Measurements from ENCODE around the genes SRY, RPS4Y1, TBL1Y and TSPY9.

DNA sequence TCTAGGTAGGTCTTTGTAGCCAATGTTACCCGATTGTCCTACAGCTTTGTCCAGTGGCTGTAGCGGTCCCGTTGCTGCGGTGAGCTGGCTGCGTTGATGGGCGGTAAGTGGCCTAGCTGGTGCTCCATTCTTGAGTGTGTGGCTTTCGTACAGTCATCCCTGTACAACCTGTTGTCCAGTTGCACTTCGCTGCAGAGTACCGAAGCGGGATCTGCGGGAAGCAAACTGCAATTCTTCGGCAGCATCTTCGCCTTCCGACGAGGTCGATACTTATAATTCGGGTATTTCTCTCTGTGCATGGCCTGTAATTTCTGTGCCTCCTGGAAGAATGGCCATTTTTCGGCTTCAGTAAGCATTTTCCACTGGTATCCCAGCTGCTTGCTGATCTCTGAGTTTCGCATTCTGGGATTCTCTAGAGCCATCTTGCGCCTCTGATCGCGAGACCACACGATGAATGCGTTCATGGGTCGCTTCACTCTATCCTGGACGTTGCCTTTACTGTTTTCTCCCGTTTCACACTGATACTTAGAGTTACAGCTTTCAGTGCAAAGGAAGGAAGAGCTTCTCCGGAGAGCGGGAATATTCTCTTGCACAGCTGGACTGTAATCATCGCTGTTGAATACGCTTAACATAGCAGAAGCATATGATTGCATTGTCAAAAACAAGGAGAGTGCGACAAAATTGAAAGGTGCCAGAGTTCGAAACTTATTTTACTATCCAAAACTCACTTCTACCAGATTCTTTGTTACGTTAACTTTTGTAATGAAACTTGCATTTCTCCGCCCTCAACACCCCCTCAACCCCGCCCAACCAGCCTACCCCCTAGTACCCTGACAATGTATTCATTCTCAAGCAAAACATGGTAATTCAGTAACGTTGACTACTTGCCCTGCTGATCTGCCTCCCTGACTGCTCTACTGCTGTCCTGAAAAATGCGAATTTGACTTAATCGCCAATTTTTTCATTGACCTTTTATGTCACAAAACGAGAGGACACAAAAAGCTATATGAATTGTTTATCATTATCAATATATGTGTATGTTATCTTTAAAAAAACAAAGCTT lies at the start of gene SRY:
TSS of gene SRY (minus strand) at position 732 of the 1,063 bp plus-strand sequence.
- PRO-cap = no peak
- RRBS, 2 experiments = no CpG with 5 or more reads among the region's 40 CpGs

- PRO-cap = no peak
- RRBS, 2 experiments = no CpG with 5 or more reads among the region's 33 CpGs
Observed at GRCh38 chrY:2841339-2842050, at the start of gene RPS4Y1. TSS of gene RPS4Y1 (plus strand) at chrY:2841602.

GRCh38 chrY:6909828-6910265 lies 650 bp upstream of the TBL1Y start:
- PRO-cap = no peak
- RRBS, 2 experiments = no CpG with 5 or more reads among the region's 14 CpGs

GRCh38 chrY:6910266-6911341 lies at the start of gene TBL1Y:
TSS of gene TBL1Y (plus strand) at chrY:6910697.
- PRO-cap = no peak
- RRBS, 2 experiments = 85% methylated on average over 5 of the region's 101 CpGs; no CpG with 5 or more reads in 1 of the 2 experiments

- PRO-cap = no peak
- RRBS, 2 experiments = no CpG with 5 or more reads among the region's 5 CpGs
Observed at GRCh38 chrY:7322122-7322566, 410.6 kb upstream of the AMELY start.

GRCh38 chrY:8867833-8868202 lies 469.4 kb upstream of the TSPY4 start:
- PRO-cap = no peak
- RRBS, 2 experiments = no CpG with 5 or more reads among the region's 5 CpGs

- PRO-cap = no peak
- RRBS, 2 experiments = no CpG with 5 or more reads among the region's 32 CpGs
Observed at GRCh38 chrY:9486964-9487464, at the start of gene TSPY9. TSS of gene TSPY9 (plus strand) at chrY:9487267.

DNA sequence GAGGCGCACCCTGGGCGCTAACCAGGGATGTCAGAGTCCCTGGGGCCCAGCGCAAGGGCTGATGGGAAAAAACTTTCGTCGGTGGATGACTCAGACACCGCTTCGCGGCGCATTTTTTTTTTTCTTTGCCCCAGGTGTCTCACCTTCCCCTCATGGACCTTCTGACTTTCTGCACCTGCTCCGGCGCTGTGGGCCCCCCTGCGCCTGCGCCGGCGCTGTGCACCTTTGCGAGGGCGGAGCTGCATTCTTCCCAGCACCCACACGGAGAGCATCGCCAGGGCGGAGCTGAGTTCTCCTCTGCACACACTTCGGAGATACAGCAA lies 1575.3 kb downstream of the TSPY10 start:
- PRO-cap = no peak
- RRBS, 2 experiments = no CpG with 5 or more reads among the region's 21 CpGs

- PRO-cap = no peak
- RRBS, 2 experiments = no CpG with 5 or more reads among the region's 5 CpGs
Observed at GRCh38 chrY:11116912-11117353, 1584.1 kb upstream of the USP9Y start.

DNA sequence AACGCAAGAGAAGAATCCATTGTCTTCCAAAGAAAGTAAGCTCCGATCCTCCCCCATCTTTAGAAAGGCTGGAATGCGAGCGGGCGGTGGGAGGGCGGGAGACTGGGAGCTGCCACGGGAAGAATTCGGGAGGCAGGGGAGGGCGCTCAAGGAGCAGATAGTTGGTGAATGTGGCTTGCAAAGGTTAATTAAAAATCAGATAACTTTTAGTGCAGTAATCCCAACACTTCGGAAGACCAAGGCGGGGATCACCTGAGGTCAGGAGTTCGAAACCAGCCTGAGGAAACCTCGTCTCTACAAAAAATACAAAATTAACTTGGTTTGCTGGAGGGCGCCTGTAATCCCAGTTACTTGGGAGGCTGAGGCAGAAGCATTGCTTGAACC lies 694 bp downstream of the TMSB4Y start:
- PRO-cap = no peak
- RRBS, 2 experiments = no CpG with 5 or more reads among the region's 14 CpGs

DNA sequence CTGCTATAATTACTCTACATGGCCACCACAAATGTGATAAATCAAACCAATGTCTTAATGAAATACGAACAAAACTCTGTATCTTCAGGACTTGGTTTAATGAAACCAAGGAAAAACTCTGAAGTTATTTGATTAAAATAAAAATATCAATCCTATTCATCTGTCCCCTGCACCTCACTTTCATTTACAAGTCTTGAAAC lies 1140.8 kb downstream of the CDY2B start:
- PRO-cap = no peak
- RRBS, 2 experiments = no CpG with 5 or more reads among the region's 1 CpG

GRCh38 chrY:19040518-19041123 lies 267.1 kb upstream of the HSFY2 start:
- PRO-cap = no peak
- RRBS, 2 experiments = no CpG with 5 or more reads among the region's 4 CpGs

- PRO-cap = no peak
- RRBS, 2 experiments = no CpG with 5 or more reads among the region's 7 CpGs
Observed at GRCh38 chrY:20574962-20575270, 660 bp upstream of the EIF1AY start.

DNA sequence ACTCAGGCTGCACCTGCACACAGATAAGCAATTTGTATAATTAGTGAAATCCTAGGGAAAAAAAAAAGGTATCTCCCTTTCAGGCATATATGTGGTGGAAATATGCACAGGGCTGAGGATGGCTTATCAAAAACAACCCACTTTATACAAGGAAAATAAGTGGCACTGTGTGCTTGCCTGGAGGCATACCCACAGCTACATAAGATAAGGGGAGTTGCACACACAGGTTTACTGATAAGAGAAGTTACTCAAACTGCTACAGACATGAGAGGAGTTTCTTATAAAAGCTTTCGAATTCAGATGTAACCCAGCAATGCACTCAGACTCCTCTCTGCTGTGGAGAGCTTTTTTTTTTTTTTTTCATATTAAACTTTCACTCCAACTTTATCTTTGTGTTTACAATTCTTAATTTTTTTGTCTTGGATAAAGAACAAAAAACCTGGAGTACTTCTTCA lies 372.8 kb upstream of the RBMY1B start:
- PRO-cap = no peak
- RRBS, 2 experiments = no CpG with 5 or more reads among the region's 1 CpG

DNA sequence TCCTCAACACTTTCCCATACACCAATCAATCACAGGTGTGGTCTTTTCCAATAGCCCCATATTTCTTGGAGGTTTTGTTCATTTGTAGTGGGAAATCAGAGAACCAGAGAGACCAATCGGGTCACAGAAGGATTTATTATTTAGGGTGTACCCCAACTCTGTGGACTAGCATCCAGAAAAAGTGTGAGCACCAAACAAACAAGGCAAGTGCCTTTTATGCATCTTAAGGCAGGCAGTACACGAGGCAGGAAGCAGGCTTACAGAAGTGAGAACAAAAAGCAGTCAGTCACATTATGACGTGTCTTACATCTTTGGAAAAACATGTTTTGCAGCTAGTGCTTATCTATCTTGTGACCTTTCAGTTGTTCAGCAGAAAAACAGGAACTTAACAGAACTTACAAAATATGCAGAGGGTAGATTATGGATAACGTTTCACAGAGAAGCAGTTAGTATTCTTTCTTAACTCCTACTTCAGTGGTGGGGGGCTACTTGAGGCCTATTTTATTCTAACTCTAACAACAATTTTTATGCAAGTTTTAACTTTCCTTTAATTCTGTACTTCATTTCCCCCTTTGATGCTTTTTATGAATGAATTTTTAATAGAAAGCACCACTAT lies 270.9 kb upstream of the RBMY1B start:
- PRO-cap = no peak
- RRBS, 2 experiments = no CpG with 5 or more reads among the region's 4 CpGs